ENCODE data around the genes EPS8L2, RPLP2 and PNPLA2.

- PRO-cap: no peak
Observed at GRCh38 chr11:205894-206857, 1.0 kb downstream of the BET1L start.

GRCh38 chr11:207801-208560, 473 bp downstream of the RIC8A start:
- PRO-cap: bidirectional peak, plus-strand start at chr11:208107, minus-strand start at chr11:207985

GRCh38 chr11:223568-223920, 12.6 kb downstream of the SIRT3 start:
- PRO-cap: no peak

DNA sequence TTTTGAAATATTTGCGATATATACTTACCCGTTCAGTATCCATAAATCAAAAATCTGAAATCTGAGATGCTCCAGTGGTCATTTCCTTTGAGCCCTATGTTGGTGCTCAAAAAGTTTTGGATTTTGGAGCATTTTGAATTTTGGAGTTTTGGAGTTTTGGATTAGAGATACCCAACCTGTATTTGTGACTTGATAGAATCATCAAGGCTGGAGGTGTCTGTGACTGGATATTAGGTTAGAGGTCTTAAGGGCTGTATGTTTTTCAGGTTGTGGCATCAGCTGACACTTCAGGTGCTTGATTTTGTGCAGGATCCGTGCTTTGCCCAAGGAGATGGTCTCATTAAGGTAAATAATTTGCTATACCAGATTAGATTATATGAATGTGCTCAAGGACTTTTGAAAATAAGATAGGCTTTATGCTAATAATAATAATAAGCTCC, 2.0 kb downstream of the PSMD13 start:
- PRO-cap: no peak

DNA sequence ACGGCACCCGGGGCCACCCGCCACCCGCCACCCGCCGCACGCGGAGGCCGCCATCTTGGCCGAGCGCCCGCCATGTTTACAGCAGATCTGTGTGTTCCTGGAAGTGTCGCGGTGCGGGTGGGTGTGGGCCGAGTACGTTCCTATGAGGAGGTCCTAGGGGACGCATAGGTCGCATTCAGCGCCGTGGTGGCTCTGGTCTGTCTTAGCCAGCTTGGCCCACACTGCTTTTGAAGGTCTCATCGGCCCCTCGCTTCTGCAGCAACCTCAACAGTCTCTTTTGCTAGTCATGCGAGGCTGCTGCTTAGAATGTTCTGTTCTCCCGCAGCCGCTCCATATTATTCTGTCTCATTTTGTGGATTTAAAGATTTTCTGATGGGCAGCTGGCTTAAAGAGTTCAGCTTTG, 3.3 kb upstream of the IFITM2 start:
- PRO-cap: no peak

DNA sequence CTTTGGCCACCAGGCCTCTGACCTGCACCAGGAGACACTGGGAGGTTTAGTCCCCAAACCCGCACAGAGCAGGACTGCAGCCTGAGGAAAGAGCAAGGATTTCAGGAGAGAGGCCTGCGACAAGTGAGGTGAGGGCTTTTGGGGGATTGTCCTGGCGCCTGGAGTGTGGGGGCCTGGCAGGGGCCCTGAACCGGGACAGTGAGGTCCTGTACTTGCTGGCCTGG, 364 bp upstream of the IFITM1 start:
- PRO-cap: no peak

DNA sequence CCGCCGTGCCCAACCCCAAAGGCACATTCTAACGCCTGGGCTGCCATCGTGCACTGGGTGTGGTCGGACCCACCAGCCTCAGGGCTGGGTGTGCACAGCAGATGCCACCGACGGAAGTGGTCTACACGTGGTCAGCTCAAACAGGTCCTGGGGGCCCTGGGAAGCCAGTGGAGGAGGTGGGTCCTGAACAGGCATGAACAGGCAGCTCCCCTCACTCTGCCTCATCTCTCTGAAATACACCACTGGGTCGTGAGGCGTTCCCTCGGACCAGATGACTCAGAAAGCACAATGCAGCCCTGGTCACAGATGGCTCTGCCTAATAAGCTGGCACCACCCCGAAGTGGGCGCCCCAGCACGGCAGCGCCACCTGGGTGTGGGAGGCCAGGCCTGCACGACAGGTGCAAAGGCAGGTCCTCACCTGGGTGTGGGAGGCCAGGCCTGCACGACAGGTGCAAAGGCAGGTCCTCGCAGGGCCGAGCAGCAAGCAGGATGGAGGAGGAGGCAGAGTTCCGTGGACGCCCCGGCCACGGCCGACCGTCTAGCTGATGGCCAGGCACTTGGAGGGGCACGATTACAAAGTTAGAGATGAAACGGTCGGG, 4.9 kb upstream of the B4GALNT4 start:
- PRO-cap: no peak

- PRO-cap: no peak
Observed at GRCh38 chr11:365206-365430, 4.2 kb upstream of the B4GALNT4 start.

DNA sequence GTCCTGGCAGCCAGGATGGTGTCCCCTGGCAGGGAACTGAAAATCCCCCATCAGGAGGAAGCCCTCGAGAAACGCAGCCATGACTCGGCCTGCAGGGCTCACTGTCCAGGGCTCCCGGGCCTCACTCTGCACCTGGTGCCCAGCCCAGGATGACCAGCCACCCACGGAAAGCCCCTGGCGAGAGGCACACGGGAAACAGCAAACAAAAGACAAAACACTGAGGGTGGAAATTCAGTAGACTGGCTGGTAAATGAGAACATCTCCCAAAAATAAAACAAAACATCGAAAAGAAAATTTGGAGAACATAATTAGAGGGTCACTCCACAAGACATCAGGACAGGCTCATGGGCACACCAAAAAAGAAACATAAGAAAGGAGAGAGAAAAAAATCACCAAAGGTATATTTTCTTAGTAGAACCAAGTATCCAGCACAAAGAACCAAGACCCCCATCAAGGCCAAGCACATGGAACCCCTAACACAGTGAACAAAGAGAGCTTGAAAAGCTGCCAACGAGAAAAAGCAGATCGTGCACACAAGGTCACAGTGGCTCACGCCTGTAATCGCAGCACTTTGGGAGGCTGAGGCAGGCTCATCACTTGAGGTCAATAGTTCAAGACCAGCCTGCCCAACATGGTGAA, 11.2 kb downstream of the RNH1 start:
- PRO-cap: no peak

- PRO-cap: no peak
Observed at GRCh38 chr11:503015-503942, 3.8 kb downstream of the RNH1 start.

DNA sequence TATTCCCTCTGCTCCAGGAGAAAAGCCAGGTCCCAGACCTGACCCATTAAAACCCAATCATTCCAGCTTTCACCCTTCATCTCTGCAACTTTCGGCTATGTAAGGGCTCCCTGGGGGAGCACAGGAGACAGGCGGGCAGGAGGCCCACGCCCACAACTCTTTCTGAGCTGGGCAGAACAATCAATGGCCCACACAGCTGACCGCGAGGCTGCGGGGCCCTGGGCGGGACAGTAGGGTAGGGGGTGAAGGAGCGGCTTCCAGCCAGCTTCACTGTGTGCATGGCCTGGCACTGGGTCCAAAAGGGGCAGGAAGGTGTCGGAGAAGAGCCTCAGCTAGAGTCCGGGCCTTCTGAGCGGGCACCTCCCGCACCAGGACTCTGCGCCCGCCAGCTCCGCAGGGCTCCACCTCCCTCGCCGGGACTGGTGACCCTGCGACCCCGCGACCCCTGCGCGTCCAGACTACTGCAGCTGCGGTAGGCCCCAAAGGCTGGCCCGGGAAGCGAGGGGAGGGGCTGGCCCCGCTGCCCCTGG, 430 bp downstream of the LMNTD2 start:
- PRO-cap: no peak

DNA sequence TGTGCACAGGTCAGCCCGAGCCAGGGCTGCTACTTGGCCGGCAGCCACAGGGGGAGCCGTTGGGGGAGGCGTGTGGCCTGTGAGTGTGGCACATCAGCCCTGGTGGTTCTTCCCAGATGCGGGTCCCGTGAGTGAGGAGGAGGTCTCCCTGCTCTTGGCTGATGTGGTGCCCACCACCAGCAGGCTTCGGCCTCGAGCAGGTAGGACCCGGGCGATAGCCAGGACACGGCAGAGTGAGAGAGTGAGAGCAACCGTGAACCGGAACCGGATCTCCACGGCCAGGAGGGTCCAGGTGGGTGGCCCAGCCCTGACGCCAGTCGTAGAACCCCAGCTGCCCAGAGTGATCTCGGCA, 18.5 kb downstream of the IRF7 start:
- PRO-cap: no peak

DNA sequence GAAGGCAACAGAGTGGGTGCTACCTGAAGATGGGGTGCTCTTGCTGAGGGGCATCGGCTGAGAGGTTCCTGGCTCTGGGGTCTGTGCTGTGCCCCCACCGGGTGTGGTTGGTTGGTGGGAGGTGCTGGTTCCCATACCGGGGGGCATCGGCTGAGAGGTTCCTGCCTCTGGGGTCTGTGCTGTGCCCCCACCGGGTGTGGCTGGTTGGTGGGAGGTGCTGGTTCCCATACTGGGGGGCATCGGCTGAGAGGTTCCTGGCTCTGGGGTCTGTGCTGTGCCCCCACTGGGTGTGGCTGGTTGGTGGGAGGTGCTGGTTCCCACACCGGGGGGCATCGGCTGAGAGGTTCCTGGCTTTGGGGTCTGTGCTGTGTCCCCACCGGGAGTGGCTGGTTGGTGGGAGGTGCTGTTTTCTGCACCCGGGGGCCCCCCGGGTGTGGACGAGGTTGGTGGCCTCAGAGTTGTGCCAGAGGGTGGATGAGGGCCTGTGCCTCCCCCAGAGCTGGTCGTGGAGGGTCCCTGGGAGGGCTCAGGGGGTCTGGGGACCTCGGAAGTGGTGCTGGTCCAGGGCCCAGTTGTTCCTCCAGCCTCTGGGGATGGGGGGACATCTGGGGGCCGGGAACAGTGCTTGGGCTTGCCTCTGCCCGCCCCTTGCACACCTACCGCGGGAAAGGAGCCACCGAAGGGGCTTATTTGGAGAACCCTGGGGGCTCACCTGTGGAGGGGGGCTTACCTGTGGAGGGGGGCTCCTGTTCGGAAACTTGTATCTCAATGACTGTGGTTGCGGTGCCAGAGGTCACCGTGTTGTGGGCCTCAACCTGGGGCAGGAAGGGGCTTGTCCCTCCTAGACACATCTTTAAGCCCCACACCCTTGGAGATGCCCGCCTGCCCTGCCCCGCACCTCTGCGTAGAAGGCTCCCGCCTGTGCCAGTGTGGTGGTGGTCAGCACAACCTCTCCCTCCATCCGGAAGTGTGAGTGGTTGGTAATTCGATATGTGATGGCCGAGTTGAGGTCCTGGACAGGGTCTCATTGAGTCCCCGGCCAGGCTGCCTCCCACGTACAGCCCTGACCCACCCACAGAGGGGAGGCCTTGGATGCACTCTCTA, 3.2 kb upstream of the IRF7 start:
- PRO-cap: no peak

DNA sequence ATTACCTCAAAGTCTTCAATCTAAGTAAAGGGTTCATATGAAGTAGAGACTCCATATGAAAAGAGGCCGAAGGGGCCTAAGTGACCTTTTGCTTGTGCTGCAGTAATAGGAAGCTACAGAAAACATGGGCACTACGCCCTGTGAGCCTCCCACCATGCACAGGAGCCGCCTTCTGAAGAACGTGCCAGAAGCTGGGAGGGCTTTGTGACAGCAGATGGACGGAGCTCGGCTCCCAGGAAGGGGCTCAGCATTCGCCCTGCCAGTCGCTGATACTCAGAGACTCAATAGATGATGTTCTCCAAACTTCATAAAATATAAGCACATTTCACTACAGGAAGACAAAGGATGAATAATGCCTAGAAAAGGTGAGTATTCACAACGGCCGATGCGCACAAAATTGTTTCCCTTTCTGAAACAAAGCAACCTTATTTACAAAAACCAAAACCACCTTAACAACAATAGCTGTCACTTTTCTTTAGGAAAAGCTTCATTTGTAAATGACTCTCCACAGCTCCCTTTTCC, 21.1 kb downstream of the DEAF1 start:
- PRO-cap: no peak

DNA sequence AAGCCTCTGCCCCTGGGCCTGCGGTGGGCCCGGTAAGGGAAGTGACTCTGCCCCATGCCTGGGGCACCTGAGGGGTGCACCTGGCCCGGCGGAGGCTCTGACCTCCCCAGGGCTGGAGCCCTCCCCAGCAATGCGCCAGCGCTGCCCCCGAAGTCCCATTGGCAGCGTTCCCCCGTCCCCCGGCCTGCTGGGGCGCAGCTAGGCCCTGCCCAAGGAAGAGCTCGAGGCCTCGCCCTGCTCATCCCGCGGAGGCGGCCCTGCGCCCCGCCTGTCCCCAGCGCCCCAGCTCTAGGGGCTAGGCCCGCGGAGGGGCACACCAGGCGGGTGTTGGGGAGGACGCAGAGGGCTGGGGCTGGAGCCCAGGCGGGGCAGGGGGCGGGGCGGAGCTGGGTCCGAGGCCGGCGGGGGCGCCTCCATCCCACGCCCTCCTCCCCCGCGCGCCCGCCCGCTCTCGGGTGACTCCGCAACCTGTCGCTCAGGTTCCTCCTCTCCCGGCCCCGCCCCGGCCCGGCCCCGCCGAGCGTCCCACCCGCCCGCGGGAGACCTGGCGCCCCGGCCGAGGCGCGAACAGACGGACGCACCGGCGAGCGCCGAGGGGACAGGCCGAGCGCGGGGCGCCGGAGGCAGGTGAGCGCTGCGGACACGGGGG, at the start of gene EPS8L2:
TSS of gene EPS8L2 (plus strand) at position 570 of the 649 bp plus-strand sequence.
- PRO-cap: no peak

- PRO-cap: no peak
Observed at GRCh38 chr11:747945-748808, 913 bp downstream of the TALDO1 start.

DNA sequence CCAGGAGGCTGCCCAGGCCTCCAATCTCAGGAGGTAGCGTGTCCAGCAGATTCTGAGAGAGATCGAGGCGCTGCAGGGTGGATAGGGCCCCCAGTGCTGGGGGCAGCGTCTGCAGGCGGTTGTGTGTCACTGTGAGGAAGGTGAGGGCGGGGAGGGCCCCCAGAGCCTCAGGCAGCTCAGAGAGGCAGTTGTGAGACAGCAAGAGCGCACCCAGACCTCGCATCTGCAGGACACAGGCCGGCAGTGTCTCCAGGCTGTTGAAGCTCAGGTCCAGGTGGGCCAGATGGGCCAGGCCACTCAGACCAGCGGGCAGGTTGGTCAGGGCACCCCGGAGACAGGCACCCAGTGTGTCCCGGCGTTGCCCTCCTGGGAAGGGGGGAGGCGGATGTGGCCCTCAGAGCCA, 1.8 kb downstream of the PIDD1 start:
- PRO-cap: no peak

DNA sequence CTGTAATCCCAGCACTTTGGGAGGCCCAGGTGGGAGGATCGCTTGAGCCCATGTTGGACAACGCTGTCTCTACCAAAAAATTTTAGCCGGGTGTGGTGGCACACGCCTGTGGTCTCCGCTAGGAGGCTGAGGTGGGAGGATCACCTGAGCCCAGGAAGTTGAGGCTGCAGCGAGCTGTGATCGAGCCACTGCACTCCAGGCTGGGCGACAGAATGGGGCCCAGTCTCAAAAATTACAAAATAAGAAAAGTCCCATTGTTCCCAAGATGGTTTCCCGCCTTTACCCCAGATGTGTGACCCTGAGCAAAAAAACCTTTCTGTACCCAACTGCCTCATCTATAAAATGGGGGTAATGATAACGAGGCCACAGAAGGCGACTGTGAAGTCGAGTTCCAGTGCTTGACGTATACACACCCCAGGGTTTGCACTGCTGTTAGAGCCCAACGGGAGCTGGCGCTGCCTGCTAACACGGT, 1.3 kb upstream of the RPLP2 start:
- PRO-cap: no peak

- PRO-cap: bidirectional peak, plus-strand start at chr11:809257, minus-strand start at chr11:809113; bidirectional peak, plus-strand start at chr11:809595, minus-strand start at chr11:809523; unidirectional peak, plus-strand start at chr11:809968
Observed at GRCh38 chr11:808941-810054, at the start of gene RPLP2. Gene RPLP2 (plus strand): TSS chr11:809967.

DNA sequence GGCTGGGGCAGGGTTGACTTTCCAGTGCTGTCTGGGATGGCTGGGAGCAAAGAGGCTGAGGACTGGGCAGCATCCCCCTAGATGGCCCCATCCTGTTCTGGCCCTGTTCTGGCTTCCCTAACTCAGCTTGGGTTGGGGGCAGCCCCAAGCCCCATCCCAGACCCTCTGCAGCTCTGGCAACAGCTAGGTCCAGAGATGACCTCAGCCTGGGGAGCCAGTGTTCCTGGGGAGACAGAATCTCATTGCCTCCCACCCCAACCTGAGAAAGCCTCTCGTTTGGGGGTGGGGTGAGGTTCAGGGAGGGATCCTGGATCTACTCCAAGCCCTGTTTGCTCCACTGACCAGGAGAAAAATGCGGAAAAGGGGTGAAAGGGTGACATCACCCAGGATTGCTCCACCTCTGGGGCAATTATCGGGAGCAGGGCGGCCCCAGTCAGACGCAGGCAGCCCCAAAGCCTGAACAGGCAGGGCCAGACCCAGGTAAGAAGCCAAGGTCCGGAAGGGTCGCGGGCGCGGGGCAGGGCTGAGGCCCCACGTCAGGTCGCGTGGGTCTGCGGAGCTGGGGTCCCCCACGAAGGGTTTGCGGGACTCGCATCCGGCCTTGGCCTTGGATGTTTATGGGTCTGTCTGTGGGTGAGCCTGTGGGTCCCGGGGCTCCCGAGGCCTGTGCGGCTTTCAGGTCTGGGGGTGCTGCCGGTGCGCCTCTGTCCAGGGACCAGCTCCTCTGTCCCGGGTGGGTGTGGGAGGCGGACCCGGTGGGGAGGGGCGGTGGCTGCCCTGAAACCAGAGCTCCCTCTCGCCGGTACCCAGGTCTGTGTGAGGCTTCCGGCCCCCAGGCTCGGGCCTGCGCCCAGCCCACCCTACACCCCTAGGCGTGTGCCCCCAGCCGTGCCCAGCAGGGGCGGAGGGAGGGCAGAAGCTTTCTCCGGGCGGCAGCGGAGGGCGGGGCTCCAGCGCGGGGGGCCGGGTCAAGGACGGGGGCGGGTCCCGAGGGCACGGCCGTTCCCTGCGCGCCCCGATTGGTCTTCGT, at the start of gene PNPLA2:
TSS of gene PNPLA2 (plus strand) at position 436 of the 1,030 bp plus-strand sequence.
- PRO-cap: unidirectional peak, plus-strand start at position 436 of the sequence; bidirectional peak, plus-strand start outside the sequence, minus-strand start at position 914 of the sequence

Measured in left common carotid artery plus branches (tissue), 1 donor.